Foreskin keratinocyte (primary cell): ENCODE measurements around a stretch of chr17.

DNA sequence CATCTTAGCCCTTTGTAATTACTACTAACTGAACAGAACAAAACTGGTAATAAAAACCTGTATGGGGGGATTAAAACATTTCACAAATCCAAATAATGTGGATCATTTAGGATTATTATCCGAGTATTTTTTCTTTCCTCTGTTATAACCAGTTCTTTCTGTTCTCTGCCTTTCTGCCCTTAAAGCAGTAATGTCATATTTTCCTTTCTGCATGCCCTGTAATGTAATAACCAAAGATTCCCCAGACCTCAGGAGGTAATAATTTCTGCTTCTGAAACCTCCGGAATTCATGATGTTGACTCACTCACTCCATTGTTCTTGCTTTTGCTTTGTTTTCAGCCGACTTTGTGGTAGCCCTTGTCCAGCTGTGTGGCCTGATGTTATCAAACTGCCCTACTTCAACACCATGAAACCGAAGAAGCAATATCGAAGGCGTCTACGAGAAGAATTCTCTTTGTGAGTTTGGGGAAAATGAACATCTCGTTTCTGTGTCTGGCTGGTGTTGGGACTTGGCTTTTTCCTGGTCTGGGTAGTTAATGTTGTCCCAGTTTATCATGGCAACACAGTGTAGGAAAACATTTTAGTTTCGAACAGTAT, 55.9 kb downstream of the CDK12 start:
- RAMPAGE, total RNA: no peak

DNA sequence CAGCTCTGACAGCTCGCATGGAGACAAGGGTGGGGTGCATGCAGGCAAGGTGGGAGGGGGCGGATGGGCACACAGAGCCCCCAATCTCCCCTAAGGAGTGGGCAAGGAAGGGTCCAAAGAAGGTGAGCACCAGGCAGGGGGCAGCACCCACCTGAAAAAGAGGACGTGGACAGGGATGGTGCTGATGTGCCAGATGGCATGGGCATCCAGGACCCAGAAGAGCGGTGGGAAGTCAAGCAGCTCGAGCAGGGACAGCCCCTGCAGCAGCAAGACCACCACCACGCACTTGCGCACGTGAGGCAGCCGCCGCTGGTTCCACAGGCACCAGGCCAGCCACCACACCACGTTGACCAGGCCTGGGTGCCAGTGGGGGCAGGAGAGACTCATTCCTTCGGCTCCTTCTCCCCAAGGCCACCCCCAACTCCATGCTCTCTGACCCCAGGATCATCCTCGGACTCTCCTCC, 4.7 kb downstream of the PNMT start:
- RAMPAGE, total RNA: no peak

GRCh38 chr17:39701004-39702077, 1.5 kb downstream of the ERBB2 start:
- RAMPAGE, total RNA: no peak

GRCh38 chr17:39704817-39705676, 5.2 kb downstream of the ERBB2 start:
- RAMPAGE, total RNA: no peak

DNA sequence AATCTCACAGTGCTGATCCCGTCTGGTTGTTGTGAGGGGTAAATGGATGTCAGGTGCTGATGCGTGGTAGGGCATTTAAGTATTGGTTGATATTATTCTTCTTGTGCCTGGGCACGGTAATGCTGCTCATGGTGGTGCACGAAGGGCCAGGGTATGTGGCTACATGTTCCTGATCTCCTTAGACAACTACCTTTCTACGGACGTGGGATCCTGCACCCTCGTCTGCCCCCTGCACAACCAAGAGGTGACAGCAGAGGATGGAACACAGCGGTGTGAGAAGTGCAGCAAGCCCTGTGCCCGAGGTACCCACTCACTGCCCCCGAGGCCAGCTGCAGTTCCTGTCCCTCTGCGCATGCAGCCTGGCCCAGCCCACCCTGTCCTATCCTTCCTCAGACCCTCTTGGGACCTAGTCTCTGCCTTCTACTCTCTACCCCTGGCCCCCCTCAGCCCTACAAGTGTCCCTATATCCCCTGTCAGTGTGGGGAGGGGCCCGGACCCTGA, 11.9 kb downstream of the ERBB2 start:
- RAMPAGE, total RNA: no peak

DNA sequence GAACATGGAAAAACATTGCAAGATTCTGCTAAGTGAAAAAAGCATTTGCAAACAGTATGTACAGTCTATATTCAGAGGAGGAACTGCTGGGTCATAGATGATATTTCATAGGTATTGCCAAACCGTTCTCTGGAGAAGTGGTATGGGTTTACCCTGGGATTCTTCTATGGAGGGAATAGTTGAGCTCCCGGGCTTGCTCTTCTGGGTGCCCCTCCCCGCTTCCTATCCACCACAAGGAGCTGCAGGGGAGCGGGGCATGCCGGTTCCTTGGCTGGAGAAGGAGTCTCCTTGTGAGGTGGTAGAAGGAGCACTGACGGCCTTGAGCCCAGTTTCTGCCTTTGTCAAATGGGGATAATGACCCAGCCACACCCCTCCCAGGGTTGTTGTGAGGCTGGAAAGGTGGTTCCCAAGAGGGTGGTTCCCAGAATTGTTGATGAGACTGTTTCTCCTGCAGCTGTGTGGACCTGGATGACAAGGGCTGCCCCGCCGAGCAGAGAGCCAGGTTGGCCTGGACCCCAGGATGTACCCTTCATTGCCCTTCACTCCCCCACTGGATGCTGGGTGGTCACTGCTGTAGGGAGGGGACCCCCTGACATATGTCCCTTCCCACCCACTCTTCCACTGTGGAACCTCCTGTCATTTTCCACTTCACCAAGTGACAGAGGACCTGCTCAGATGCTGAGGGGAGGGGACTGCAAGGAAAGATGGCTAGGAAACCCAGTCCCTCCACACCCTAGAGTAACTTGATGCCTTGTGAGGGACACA, 10.8 kb downstream of the MIEN1 start:
- RAMPAGE, total RNA: no peak

DNA sequence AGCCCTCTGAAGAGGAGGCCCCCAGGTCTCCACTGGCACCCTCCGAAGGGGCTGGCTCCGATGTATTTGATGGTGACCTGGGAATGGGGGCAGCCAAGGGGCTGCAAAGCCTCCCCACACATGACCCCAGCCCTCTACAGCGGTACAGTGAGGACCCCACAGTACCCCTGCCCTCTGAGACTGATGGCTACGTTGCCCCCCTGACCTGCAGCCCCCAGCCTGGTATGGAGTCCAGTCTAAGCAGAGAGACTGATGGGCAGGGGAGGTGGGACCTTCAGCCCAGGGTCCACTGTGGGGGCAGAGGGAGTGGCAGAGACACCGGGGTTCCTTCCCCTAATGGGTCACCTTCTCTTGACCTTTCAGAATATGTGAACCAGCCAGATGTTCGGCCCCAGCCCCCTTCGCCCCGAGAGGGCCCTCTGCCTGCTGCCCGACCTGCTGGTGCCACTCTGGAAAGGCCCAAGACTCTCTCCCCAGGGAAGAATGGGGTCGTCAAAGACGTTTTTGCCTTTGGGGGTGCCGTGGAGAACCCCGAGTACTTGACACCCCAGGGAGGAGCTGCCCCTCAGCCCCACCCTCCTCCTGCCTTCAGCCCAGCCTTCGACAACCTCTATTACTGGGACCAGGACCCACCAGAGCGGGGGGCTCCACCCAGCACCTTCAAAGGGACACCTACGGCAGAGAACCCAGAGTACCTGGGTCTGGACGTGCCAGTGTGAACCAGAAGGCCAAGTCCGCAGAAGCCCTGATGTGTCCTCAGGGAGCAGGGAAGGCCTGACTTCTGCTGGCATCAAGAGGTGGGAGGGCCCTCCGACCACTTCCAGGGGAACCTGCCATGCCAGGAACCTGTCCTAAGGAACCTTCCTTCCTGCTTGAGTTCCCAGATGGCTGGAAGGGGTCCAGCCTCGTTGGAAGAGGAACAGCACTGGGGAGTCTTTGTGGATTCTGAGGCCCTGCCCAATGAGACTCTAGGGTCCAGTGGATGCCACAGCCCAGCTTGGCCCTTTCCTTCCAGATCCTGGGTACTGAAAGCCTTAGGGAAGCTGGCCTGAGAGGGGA, 2.7 kb downstream of the MIEN1 start:
- RAMPAGE, total RNA: no peak

DNA sequence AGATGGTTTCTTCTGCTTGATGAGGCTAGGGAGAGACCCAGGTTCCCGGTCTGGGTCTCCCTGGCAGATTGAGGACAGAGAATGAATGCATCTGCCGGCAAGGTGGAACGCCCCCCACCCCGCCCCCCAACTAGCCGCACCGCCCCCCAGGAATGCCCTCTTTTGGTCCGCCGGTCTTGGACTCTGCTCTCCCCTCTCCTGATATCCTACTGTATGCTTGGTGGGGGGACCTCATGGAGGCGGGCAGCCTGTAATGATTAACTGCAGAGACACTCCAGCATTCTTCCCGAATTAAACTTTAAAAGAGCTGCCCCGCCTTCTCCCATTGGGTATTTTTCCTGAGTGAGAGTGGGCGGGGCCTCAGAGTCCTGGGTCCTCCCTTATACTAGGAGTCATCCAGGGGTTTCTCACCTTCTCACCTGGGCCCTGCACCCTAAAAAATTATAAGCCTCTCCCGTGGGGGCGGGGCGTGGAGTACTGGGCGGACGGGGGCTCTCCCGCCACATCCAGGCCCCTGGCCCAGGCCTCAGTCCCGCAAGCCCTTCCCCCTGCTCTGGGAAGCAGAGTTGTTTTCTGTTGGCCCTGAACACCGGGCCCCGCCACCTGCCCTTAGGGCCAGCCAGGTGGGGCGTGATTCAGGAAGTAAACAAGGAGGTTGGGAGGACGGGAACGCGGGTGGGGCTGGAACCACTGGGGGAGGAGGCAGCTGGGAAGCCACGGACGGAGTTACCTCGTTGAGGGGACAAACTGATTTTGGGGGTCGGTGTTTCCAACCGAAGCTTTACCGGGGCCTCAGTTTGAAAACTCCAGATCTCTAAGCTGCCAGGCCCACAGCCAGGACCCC, 1.5 kb downstream of the GRB7 start:
- RAMPAGE, total RNA: no peak

DNA sequence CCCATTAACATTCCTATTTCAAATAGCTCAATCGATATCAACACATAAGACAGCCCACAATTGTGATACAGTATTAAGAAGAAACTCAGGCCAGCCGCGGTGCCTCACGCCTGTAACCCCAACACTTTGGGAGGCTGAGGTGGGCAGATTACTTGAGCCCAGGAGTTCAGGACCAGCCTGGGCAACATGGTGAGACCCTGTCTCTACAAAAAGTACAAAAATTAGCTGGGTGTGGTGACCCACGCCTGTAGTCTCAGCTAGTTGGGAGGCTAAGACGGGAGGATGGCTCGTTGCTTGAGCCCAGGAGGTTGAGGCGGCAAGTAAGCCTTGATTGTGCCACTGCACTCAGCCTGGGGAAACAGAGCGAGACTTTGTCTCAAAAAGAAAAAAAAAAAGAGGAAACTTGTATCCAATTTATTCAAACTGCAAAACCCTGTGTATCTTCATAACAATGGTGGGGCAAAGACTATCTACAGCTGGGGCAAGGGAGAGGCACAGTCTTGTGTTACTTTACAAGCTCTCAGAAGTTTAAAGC, 21.4 kb downstream of the GRB7 start:
- RAMPAGE, total RNA: no peak

DNA sequence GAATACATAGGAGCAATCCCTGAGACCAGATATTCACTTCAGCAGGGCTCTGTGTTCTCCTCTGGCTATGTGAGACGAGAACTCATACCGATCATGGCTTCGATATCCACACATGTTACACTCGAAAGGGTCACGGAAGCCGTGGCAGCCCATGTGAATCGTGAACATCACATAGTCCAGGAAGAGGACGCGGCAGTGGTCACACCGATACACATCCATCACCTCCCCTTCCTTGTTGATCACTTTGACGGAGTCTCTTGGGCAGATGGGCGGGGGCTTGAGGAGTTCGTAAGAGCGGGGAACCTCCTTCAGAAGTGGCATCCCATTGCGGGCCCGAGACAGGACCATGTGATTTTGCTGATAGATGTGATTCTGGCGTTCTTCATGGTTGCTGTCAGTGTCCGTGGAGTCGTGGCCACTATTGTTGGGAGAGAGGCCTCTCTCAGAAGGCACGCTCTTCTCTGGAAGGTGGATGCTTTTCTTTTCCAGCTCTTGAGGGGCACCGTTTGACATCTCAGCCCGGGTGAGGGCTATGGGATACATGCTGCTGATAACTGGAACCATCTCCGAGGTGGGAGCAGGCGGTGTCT, 28.1 kb downstream of the GRB7 start:
- RAMPAGE, total RNA: no peak

GRCh38 chr17:39823594-39823793, 40.6 kb downstream of the IKZF3 start:
- RAMPAGE, total RNA: no peak

- RAMPAGE, total RNA: no peak
Observed at GRCh38 chr17:39920229-39920705, 1.8 kb upstream of the GSDMB start.

DNA sequence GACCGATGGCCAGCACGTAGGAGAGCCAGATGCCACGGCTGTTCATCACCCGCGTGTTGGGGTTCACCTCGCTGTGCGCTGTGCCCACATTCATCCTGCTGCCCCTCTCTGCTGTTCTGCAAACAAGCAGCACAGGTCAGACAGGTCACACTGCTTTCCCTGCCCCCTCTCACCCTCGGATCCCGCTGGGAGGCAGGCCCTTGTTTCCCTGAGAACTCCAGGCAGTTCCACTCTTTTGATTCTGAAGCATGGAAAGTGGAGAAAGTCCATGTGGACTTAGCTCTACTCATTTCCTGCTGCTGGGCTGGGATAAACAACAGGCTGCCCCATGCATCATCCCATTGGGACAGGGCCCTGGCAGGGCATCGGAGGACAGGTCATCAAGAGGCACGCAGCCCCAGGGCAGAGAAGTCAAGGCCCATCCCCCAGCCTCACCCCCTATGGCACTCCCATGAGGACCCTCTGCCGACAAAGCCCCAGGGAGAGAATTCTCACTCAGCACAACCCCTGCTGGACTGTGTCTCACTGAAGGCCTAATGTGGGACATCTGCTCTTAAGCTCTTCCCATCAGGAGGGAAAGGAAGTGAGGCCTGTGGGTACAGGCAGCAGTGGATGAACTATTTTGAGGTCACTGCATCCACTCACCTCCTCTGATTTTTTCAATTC, 3.2 kb downstream of the ORMDL3 start:
- RAMPAGE, total RNA: no peak

DNA sequence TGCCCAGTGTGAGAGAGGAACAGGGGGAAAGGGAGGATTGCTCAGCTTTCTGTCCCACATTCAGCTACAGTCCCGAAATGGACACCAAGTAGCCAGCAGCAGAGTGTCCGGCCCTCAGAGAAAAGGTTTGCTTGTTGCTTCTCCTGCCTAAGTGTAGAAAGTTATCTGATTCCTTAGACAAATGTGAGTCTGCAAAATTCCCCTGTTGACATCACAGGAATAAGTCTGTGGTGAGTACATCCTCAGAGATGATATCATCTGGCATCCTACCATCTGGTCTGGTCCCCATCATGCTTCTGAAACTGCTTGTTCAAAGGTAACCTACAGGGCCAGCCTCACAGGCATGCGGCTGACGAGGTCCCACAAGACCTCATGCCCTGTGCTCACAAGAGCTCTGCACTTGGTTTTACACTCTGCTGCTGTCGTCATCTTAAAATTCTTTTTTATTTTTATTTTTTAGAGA, 12.5 kb downstream of the LRRC3C start:
- RAMPAGE, total RNA: no peak

- RAMPAGE, total RNA: no peak
Observed at GRCh38 chr17:40017313-40018130, 2.3 kb downstream of the CSF3 start.

DNA sequence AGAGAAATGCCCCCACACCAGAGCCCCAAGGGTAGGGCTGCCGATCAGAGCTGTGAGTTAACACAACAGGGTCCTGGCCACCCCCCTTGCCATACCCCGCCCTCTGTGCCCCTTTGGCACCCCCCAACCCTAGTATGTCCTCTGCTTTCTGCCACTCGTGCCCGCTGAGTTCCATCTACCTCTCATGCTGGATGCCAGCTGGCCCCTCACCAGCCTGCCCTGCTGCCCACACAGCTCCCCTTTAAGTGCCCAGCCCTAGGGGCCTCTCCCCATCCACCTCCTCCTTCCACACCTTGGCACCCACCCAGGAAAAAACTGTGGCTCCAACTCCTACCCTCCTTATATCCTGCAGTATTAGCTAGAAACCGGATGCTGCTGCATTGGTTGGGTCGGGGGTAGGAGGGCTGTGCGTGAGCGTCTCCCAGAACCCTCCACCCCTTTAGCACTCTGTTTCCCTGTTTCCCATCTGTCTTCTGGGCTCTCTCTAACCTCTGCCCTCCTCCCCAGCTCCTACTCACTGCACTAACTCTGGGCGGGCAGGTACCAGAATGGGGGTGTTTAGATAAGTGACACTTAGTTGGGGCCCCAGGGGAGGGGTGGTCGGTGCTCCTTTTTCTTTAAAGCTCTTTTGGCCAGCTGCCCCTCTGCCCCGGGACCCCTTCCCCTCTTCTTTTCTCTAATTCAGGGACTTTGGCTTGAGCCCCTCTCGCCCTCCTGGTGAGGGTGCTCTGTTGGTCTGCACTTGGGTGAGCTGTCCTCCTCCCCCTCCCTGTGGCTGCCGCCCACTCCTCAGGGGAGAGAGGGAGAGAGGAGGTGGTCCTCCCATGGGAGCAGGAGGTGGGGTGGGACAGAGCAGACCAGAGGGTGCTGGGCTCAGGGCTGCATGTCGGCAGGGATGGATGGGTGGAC, 10.0 kb downstream of the NR1D1 start:
- RAMPAGE, total RNA: no peak

- RAMPAGE, total RNA: no peak
Observed at GRCh38 chr17:40095893-40096699, 4.3 kb downstream of the NR1D1 start.

- RAMPAGE, total RNA: no peak
Observed at GRCh38 chr17:40104351-40105317, 4.2 kb upstream of the NR1D1 start.

DNA sequence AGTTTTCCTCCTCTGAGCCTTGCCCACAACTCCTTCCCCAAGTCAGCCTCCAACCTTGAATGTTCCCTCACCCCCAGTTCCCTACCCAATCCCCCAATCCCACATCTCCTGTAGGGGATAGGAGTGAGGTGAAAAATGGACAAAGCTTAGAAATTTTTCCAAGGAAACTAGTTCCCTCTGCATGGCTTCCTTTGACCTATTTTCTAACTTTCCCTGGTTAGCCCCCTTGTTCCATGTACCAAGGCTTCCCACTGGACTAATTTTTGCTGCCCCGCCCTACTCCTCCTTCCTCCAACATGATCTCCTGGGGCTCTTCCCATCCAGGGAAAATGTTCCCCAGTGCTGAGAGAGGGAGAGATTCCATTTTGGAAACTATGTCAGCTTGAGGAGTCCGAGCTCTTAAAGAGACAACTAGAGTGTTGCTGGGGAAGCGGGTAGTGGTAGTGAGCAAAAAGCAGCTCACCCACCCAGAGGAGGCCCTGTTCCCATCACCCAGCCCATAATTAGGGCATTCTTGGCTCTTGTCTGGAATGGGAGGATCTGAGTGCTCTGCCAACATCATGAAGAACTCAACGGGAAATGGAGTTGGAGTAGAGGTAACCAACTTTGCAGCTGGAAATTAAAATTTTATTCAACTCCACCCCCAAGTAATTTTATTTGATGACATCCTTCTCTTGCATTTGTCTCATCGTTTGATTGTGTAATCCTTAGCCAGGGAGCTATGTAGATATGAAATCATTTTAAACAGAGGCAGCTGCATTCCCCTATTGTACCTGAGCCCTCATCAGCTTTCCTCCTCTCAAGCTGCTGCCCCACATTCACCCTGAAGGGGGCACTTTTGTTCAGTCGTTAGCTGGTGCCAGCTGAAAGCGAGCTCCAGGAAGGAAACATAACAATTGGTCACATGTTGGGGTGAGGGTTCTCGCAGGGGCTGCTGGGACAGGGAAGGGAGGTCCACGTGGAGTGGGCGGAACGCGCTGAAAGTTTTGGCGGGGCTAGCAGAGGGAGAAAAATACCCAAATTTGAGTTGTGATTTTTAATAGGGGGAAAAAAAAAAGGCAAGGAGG, 9.0 kb upstream of the MSL1 start:
- RAMPAGE, total RNA: no peak

- RAMPAGE, total RNA: no peak
Observed at GRCh38 chr17:40168106-40168738, 9.0 kb upstream of the RAPGEFL1 start.